Cardiac ventricle fibroblast (primary cell): ENCODE data around the genes ISY1 and PLXND1.

GRCh38 chr3:129120244-129121332 is 1.0 kb downstream of the RAB43 start:
- RAMPAGE, long total RNA: no peak

DNA sequence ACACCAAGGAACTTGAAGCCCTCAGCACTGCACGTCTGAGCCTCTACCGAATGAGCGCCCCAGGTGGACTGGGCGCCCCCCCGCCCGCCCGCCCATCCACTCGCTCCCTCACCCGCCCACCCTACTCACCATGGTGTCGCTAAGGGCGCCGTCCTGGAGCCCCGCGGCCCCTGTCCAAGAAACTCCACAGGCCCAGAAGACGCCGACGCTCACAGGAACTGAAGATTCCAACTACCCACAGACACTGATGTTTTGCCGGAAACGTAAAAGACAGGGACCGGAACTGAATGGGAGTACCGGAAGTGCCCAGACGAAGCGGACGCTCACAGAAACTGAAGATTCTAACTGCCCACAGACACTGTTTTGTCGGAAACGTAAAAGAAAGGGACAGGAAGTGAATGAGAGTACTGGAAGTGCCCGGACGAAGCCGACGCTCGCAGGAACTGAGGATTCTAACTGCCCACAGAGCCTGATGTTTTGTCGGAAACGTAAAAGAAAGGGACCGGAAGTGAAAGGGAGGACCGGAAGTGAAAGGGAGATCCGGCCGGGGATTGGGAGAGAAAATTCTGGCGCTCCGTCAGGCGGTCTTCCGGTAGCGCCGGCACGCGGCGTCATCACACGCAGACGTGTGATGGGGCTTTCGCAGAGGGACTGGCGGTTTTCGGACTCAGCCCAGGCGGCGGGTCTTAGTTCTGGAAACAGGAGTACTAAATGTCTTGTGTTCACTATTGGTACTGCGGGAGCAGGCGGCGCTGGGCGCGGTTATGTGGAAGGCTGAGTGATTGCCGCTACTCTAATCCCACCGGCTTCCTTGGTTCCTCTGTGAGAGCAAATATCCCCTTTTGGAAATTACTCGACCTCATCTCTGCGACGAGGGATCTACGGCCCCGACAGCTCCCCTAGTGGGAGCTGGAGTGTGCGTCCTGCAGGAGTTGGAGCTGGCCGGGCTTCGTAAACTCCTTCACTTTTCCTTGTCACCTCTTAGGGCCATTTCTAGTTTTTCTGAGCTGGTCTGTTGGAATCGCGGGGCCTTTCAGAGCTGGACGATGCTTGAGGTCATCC is at the start of gene ISY1:
Gene ISY1 (minus strand): TSS at position 220 of the 1,062 bp plus-strand sequence.
- RAMPAGE, long total RNA: start-site peak on the minus strand centred at position 206 of the sequence, 24 bp wide, 86 and 66 reads in 2 replicates

GRCh38 chr3:129166602-129166920 is 5.7 kb upstream of the ISY1 start:
- RAMPAGE, long total RNA: no peak

DNA sequence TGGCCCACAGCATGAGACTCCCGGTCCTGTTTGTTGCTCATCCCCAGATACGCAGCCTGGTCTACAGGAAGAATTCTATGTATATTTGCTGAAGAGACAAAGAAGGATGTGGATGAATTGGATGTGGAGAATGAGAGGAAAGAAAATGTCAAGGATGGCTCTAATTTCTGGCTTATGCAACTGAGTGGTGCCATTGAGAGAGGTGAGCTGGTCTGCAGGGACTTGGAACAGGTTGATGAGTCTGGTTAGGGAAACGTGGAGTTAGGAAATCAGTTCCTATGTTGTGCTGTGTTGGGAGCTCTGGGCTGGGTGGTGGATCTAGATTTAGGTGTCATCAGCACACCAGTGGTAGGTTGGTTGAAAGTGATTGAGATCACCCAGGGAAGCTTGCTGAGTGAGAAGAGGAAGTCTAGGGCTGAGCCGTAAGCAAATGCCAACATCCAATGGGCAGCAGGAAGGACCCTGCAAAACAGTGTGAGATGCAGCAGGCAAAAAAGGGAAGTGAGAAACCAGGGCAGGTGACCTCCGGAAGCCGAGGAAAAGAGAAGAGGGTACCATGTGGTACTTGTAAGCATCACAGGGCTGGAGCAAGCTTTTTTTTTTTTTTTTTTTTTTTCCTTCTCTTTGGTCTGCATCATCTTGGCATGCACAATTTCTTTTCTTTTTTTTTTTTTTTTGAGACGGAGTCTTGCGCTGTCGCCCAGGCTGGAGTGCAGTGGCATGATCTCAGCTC is 16.0 kb upstream of the COPG1 start:
- RAMPAGE, long total RNA: no peak

- RAMPAGE, long total RNA: no peak
Observed at GRCh38 chr3:129276554-129276753, 2.2 kb upstream of the HMCES start.

DNA sequence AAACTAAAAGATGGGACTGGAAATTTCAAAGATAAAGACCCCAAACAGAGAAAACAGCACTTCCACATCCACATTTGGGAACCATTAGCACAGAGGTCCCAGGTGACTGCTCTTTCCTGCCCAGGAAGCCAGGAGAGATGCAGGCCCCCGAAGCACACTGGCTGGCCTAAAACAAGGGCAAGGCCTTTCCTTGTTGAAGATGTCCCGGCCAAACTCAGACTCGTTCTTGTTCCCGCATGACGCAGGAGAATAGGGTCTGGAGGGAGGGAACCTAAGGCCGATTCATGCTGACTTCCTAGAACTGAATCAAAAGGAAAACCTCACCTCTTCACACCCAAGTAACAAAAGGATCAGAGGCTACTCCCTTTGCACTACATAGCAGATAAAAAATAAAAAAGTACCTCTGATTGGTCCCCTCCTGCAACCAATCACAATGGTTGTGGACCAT is 48.8 kb downstream of the EFCAB12 start:
- RAMPAGE, long total RNA: no peak

GRCh38 chr3:129388713-129389381 is 39.6 kb downstream of the EFCAB12 start:
- RAMPAGE, long total RNA: no peak

DNA sequence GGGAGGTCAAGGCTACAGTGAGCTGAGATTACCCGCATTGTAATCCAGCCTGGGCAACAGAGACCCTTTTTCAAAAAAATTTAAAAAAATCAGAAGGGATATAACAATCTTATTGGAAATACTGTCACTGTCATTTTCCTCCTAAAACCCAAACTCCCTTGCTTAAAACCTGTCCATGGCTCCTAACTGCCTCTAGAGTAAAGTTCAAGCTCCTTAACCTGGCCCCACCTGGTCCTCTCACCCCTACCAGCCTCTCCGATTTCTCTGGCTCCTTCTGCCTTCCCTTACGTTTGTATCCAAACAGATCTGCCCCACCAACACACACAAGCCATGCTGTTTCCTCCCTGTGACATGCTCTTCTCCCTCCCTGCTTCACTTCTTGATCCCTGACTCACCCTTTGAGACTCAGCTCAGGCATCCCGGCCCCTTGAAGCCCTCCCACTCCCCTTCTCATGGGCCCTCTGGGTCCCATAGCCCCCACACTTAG is 4.8 kb downstream of the EFCAB12 start:
- RAMPAGE, long total RNA: no peak

GRCh38 chr3:129433284-129434050 is 5.0 kb upstream of the EFCAB12 start:
- RAMPAGE, long total RNA: no peak

DNA sequence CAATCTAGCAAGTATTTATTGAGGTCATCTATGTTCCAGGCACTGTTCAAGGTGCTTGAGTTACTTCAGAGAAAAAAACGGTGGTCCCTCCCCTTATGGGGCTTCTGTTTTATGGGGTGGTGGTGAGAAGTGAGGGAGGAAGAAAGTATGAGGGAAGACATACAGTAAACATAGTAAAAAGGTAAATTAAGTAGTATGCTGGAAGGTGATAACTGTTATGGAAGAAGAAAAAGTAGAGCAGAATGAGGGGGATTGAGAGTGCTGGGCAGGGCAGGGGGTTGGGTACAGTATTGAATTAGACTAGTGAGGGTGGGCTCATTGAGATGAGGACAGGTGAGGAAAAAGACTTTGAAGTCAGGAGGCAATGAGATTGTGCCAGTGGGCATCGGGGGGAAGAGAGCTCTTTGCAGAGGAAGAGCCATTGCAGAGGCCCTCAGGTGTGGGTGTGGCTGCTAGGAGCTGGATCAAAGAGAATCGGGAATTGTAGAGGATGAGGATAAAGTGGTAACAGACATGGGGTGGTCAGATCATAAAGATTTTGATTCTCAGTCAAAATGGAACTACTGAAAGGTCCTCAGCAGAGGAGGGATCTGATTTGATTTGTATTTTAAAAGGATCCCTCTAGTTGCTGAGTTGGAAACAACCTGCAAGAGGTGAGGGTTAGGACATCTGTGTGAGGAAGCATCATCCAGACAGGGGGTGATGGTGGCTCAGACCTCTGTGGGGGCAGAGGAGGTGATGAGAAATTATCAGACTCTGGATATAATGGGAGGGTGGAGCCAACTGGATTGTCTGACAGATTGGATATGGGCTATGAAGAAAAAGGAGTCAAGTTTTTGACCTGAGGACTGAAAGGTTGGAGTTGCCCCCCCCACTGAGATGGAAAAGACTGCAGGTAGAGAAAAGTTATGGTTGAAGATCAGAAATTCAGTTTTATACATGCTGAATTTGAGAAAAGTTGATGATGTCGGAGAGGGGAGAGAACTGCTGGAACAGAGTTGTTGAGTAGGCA is 12.4 kb downstream of the IFT122 start:
- RAMPAGE, long total RNA: no peak

DNA sequence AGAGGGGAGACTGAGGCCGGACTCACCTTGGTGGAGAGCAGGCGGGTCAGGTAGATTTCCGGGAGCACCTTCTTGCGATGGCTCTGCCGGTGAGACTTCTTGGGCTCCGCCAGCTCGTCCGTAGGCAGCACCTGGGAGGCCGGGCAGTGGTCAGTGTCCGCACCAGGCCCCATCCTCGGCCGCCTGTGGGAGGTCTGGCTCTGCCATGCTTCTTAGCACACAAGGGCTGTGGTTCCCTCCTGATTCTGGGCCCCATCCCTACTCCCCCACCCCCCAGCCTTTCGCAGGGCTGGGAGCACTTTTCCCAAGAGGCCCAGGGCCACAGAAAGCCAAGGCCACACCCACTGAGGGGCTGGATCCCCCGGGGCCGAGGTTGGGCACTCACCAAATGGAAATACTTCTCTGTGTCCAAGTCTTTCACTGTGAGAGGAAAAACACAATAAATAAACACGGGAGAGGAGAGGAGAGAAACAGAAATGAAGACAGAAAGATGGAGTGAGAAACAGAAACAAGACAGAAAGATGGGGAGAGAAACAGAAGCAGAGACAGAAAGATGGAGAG is 17.4 kb downstream of the H1-8 start:
- RAMPAGE, long total RNA: no peak

DNA sequence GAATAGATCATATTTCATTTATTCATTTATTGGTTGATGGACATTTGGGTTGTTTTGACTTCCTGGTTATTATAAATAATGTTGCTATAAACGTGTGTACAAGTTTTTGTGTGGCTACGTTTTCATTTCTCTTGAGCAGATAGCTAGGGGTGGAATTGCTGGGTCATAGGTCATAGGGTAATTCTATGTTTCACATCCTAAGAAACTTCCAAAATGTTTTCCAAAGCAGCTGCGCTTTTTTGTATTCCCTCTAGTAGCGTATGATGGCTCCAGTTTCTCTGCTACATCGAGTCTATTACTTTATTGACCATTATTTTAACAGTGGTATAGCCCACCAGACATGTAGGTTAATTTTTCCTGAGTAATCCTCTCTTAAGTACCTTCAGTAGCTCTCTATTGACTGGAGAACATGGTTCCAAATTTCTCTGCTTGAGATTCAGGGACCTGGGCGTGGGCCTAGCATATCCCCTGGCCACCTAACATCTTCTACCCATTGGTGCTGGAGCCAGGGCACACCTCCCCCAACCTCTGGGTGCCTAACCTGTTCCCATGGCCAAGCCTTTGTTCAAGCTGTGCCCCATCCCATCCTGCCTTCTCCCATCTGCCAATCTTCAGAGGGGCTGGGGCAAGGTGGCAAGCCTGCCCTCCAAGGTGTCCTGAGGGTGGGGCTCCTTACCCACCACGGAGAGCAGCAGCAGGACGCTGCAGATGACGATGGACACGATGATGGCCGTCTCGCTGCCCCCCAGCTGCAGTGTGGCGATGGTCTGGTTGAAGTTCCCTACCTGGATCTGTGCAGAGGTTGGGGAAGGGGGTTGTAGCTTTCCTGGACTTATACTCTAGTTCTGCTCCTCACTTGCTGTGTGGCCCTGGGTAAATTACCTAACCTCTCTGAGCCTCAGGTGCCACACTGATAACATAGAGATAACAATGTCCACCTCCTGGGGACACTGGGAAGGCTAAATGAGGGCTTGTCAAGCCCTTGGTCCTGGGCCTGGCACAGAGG is 26.5 kb downstream of the H1-8 start:
- RAMPAGE, long total RNA: no peak

DNA sequence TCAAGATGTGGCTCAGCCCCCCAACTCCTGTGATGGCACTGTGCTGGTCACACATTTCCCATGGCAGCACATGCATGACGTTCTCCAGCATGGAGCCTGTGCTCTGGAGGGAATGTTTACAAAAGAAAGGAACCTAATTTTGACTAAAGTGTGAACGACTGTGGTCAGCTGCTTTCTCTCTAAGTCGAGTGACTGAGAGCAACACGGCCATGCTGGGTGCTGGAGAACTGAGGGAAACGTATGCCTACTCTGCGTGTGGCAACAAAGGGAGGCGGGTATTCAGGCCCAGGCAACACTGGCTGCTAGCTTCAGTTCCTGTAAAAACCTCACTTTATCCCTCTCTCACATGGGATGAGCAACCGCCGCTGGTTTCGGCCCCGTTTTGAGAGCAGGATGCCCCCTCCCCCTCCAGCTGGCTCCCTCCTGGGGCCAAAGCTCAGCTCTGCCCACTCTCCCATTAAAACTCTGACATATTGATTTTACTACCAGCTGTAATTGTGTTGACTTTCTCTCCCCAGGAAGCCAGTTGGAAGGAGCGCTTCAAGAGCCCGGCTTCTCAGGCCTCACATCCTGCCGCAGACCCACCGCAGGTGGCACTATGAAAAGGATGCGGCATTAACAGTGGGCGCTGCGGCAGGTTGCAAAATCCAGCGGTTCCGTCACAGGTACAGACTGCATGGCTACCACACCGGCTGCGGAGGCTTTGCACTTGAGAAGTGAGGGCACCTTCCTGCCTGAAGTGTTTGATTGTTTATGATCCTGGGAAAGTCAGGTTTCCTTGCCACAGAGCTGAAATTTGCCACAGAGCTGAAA is 12.8 kb downstream of the PLXND1 start:
- RAMPAGE, long total RNA: no peak

DNA sequence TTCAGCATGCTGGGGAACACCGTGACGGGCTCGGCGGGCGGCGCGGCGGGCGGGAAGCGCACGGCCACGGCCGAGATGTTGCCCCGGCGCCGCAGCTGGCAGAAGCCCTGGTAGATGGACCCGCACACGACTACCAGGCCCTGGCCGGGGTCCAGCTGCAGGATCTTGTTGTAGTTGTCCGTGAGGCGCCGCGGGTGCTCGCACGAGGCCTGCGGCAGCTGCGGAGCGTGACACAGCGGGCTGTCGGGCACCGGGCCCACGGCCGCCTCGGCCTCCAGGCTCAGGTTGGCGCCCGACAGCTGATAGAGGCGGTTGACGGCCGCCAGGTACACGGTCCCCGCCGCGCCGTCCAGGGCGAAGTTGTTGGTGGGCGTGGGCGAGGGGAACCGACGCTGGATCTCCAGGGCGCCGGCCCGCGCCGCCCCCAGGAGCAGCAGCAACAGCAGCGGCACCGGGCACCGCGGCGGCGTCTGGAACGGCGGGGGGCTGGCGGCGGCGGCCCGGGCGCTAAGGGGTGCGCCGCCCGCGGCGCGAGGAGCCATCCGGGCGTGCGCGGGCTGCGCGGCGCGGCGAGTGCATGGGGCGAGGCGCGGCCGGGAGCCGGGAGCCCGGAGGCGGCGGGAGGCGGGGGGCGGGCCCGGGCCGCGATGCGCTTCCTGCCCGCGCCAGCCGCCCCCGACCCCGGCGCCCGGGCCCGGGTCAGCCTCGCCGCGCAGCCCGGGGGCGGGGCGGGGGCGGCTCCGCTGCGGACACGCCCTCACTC is at the start of gene PLXND1:
Gene PLXND1 (minus strand): TSS at position 579 of the 763 bp plus-strand sequence.
- RAMPAGE, long total RNA: no peak

DNA sequence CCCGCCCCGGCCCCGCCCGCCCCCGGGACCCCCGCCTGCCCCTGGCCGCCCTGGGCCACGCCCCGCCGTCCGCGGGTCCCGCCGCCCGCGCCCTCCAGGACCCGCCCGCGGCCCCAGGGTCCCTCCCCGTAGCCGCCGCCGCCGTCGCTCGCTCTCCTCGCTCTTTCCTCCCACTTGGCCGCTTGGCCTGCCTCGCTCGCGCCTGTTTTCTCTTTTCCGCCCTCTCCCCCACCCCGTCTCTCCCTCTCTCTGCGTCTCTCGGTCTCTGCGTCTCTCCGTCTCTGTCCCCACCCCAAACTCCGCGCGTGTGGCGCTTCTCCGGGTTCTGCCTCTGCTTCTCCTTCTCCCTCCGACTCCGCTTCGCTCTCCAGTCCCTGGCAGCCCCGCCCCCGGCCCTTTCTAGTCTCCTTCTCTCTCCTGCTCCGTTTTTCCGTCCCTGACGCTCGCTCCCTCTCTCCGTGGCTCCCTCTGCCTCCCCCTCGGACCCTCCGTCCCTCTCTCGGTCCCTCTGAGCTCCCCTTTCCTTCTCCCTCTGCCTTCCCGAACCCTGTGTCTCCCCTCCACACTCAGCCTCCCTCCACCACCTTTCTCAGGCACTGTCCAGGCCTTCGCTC is 492 bp upstream of the PLXND1 start:
- RAMPAGE, long total RNA: no peak

- RAMPAGE, long total RNA: no peak
Observed at GRCh38 chr3:129688015-129688990, 81.8 kb upstream of the PLXND1 start.

- RAMPAGE, long total RNA: no peak
Observed at GRCh38 chr3:129775959-129776465, 117.5 kb downstream of the TMCC1 start.

GRCh38 chr3:129908118-129908919 is 14.8 kb upstream of the TMCC1 start:
- RAMPAGE, long total RNA: no peak

DNA sequence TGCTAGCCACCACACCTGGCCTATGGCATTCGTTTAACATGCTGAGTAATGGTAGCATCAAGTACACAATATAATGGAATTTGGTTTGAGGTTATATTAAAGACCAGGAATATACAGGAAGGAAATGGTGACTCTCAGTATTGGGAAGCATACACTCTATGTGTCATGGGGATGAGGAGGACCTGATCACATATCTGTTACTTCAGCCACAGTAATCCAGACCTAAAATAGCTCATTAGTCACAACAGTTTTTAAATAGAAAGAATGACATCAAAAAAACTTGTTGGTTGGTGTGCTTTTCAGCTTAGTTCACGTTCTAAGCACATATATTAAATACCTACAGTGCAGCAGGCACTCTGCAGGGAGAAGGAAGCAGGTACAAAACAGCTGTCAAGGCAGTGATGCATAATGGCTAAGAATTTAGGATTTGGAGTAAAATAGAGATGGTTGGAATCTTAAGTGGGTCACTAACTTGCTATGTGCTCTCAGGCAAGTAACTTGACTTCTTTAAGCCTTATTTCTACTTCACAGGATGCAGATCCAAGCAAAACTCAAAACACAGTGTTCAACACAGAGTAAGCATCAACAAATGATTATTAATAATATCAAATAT is 52.4 kb upstream of the ATP2C1 start:
- RAMPAGE, long total RNA: no peak

DNA sequence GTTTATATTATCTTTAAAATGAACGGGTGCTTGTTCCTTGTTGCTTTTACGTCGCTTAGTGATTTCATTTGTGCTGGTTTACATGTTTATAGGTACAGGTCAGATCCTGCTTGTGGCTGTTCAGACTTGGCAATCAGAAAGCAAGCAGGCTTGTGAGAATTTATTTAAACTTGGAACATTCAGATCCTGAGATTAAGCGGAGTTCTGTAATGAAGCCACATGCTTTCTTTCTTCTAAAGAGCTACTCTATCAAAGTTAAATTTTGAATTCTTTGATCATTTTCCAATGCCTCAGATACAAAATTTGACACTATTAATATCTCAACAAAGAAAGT is 43.0 kb upstream of the ATP2C1 start:
- RAMPAGE, long total RNA: no peak